Fallopian tube (tissue), 1 donor: ENCODE measurements around a stretch of chr7.

DNA sequence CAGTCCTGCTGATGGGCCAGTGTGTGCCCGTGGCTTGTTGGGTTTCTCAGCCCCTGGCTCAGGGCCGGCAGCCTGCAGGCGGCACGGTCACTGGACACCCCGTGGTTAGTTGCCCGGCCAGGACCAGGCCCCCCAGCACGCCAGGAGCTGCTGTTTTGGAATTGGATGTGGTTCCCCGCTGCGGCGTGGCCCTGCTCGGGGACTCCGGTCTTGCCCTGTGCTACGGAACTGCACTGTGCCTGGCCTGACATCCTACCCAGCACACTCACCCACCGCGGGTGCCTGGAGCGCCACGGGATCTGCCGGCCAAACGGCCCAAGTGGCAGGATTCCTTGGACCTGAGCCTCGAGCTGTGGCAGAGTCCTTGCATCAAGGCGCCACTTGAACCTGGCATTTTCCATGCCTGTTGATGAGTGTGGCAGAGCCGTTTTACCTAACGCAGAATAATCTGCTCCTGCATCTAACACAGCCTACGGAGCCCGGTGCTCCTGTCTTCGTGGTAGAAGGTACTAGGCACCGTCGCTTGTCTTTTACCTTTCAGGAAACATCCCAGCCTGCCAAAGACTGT is 89.1 kb downstream of the ELFN1 start:
- PRO-cap: no peak

DNA sequence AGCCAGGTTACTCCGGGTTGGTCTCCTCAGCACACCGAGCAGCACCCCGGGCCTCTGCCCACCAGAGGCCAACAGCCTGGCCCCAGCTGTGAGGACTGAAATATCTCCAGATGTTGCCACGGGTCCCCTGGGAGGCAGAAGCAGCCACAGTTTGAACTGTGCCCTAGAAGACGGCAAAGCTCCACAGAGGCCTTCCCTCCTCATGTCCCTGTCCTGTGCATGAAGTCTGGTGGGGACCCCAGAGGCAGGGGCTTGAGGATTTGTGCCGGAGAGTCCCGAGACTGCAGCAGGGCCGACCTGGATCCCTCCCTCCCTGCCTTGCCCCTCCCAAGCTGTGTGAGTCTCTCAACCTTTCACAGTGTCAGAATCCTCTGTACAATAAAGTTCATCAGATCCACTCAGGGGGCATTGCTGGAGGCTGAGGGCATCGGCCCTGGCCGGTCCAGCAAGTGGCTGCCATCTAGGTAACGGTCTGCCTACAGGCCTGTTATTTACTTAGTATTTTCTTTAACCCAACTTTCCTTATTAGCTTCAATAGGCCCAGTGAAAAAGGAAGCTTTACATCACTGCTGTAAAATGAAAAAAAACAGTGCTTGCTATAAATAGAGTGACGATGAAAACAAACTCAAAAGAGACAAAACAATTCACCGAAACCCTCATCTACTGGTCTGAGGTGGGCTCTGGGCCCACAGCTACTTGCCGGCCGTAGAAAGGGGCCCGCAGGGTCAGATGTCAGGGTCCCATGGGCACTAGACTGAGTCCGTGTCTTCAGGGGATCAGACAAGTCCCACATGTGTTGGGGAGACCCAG is 192.3 kb downstream of the ELFN1 start:
- PRO-cap: no peak

- PRO-cap: no peak
Observed at GRCh38 chr7:1875338-1875685, 205.2 kb downstream of the ELFN1 start.

DNA sequence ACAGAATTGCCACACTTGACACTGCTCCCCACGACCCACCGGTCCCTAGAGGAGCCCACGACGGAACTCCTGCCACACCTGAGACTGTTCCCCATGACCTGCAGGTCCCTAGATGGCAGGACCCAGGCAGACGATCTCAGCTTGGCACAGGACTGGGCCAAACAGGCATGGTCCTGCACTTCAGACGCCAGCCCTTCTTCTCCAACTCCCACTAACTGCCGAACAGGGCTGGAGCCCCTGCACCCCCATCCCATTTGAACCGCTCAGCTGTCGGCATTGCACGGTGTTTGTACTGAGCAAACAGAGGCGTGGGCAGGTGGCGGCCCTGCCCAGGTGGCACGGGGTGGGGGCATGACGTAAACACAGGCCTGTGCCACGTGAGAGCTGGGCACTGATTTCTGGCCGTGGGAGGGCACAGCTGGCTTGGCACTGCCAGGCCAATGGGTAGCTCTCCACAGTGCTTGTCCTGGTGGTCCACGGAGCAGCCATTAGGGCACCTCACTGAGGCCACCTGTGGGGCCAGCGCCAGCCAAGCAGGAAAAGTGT is 258.4 kb downstream of the ELFN1 start:
- PRO-cap: no peak

- PRO-cap: no peak
Observed at GRCh38 chr7:1986326-1987051, 246.3 kb downstream of the MAD1L1 start.

DNA sequence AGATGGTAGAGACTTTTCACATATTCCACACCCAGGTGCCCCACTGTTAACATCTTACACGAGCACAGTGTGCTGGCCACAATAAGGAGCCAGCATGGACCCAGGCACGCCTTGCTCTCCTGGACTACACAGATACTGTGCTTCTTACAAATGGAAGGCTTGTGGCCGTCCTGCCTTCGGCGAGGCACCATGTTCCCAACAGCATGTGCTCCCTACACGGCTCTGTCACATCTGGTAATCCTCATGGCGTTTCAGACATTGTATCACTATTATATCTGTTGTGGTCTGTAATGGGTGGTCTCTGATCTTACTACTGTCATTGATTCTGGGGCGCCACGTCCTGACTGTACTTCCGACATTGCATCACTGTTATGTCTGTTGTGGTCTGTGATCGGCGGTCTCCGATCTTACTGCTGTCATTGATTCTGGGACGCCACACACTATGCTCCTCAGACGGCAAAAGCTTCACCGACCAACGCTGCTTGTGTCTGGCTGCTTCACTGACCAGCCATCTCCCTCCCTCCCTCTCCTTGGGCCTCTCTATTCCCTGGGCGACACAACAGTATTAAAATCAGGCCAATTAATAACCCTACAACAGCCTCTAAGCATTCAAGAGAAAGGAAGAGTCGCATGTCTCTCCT is 195.4 kb downstream of the MAD1L1 start:
- PRO-cap: no peak

- PRO-cap: no peak
Observed at GRCh38 chr7:2063439-2064236, 169.1 kb downstream of the MAD1L1 start.

GRCh38 chr7:2084697-2085254 is 148.0 kb downstream of the MAD1L1 start:
- PRO-cap: no peak

GRCh38 chr7:2110678-2111776 is 121.7 kb downstream of the MAD1L1 start:
- PRO-cap: unidirectional peak, minus-strand start at chr7:2111111

DNA sequence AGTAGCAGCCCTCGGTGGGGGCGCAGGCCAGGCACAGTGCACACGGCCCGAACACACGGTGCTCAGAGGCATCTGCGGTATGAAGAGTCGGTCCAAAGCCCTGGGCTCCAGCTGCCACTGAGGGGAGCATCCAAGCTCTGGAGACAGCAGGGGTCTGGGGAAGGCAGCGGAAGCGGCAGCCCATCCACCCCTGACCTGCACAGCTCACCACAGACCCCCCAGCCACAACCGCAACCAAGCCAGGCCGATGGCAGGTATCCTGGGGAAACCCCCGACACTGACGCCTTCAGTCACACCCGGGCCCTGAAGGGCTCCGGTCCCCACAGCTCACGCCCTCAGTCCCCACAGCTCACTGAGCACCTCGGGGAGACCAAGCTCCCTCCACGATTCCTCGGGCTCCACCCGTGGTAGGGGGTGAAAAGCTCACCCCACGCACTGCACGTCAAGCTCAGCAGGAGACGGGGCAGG is 17.0 kb downstream of the NUDT1 start:
- PRO-cap: no peak

- PRO-cap: no peak
Observed at GRCh38 chr7:2355762-2355943, 1.0 kb downstream of the EIF3B start.

DNA sequence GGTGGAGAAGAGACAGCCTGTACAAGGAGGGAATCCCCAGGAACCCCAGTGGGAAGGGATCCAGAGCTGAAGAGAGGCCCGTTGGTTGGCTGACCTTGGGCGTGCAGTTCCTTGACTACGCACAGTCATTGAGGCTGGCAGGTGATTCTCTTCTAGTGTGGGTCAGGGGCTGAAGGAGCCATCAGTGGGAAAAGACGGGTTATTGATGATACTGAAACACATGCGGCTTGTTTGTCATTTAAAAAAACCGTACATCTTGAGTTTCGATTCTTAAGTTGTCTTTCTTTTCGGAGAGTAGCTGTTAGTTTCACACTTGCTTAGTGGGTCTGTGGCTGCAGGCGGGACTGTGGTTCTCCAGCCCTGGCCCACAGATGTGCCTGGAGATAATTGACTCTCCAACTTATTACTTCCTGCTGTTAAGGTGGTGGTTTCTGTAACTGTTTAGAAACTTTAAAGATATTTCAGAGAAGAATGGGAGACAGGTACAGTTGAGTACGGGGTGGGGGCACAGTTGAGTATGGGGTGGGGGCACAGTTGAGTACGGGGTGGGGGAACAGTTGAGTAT is 2.5 kb downstream of the CHST12 start:
- PRO-cap: no peak

DNA sequence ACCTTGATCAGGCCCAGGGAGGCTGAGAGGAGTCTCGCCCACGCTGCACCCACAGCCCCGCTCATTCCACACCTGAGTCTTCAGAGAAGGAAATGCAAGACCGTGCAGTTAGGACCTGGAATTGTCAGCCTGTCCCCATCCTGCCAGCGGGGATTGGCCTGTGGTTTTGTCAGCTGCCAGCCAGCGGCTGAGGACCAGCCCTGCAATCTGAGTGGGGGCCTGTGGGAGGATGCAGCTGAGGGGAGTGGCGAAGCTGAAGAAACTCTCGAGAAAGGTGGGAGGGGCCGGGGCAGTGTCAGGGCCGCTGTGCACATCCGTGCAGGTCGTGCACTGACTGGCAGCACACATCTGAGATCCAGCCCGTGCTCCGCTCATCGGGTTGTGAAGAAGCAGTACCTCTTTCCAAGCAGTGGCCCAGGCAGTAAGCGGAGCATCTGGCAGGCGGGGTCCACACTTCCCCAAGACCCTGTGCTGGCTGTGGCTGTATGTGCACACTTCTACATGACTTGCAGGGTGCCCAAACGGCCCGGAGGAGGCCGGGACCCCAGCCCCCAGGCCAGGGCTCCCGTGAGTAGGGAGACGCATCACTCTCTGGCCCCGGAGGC is 10.6 kb upstream of the LFNG start:
- PRO-cap: bidirectional peak, plus-strand start at position 313 of the sequence, minus-strand start at position 168 of the sequence

GRCh38 chr7:2529053-2530044 is 9.8 kb downstream of the LFNG start:
- PRO-cap: unidirectional peak, plus-strand start at chr7:2529902

DNA sequence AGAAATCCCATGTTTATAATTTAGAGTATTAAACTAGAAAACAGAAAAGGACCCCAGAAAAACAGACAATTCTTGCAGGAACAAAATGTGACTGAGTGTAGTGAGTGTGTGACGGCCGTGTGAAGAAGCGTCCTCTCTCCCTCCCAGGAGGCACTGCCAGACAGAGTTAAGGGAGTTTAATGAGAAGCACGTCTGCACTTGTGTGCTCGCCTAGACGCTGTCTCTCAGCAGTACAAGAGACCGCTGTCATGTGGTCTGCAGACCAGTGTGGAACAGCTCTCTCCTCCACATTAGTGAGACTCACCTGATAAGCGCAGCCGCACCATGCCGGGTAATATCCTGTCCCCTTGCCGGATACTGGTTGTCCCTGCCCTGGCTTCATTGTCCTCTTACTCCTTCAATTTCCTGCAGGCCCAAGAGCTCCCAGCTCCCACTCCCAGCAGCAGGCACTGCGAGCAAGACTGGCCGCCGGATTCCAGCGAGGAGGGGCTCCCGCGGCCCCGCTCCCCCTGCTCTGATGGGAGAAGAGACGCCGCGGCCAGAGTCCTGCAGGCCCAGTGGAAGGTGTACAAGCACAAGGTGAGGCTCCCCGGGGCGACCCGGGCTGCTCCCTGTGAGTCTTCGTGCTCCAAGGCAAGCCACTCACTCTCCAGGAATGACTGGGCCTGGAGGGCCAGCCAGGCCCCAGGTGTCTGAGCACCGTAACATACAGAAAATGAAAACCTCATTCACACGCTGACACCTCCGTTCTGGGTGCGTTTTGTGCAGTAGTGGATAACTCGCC is 33.5 kb upstream of the TTYH3 start:
- PRO-cap: no peak

DNA sequence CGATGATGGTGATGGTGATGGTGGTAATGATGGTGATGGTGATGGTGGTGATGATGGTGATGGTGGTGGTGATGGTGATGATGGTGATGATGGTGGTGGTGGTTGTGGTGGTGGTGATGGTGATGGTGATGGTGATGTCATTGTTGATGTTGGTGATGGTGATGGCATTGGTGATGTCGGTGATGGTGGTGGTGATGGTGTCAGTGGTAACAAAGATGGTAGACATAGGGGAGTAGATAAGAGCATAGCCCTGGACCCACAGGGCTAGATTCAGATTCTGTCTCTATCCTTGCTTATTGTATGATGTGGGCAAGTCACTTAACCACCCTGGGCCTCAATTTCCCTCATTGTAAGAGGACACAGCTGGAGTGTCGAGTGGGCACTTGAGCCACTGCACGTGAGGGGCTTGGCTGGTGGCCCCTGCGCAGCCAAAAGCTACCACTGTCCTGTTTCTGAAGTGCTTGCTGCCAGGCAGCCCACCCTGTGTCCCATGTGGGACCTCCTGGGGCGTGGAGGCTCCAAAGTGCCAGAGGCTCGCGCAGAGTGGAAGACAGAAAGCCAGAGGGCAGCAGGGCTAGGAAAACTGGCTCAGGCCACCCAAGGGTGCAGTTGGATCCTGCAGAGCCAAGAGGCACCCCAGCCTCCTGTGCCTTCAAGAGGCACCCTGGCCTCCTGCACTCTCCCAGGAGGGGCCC is 25.7 kb downstream of the TTYH3 start:
- PRO-cap: no peak

DNA sequence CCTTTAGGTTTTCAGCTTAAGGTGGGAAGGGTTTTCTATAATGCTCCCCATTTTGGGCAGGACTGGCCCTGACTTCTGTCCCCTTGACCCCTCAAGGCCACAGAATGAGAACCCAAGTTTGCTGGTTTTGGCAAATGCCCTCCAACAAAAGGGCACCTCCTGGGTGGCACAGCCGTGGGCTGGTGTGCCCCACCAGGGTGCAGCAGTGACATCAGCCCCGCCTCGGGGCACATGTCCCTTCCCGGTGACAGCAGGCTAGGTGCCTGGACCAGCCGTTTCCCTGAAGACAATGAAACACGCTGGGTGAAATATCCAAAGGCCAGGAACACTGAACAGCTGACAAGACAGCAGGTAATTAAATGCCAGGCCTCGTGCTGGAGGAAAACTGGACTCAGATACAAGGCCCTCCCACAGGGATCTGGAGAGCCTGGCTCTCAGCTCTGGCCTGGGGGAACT is 11.5 kb upstream of the AMZ1 start:
- PRO-cap: no peak

DNA sequence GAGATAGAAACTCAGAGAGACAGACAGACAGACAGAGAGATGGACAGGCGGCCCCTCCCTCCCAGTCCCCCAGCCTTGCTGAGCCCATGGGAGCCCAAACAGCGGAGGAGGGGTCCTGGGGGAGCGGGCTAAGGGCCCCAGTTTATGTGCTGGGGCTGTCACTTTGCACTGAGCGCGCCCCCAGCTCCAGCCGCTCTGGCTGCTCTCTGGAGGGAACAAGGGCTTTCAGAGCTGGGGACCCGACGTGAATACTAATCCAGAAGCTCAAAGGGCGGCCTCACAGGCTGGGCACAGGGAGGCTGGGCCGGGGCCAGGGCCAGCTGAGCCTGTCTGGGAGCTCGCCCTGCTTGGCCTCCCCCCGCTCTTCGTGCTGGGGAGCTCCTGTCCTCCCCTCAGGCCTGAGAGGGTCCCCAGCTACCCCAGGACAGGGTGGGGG is 6.1 kb upstream of the AMZ1 start:
- PRO-cap: no peak

- PRO-cap: no peak
Observed at GRCh38 chr7:2715236-2715589, 27.2 kb downstream of the AMZ1 start.

DNA sequence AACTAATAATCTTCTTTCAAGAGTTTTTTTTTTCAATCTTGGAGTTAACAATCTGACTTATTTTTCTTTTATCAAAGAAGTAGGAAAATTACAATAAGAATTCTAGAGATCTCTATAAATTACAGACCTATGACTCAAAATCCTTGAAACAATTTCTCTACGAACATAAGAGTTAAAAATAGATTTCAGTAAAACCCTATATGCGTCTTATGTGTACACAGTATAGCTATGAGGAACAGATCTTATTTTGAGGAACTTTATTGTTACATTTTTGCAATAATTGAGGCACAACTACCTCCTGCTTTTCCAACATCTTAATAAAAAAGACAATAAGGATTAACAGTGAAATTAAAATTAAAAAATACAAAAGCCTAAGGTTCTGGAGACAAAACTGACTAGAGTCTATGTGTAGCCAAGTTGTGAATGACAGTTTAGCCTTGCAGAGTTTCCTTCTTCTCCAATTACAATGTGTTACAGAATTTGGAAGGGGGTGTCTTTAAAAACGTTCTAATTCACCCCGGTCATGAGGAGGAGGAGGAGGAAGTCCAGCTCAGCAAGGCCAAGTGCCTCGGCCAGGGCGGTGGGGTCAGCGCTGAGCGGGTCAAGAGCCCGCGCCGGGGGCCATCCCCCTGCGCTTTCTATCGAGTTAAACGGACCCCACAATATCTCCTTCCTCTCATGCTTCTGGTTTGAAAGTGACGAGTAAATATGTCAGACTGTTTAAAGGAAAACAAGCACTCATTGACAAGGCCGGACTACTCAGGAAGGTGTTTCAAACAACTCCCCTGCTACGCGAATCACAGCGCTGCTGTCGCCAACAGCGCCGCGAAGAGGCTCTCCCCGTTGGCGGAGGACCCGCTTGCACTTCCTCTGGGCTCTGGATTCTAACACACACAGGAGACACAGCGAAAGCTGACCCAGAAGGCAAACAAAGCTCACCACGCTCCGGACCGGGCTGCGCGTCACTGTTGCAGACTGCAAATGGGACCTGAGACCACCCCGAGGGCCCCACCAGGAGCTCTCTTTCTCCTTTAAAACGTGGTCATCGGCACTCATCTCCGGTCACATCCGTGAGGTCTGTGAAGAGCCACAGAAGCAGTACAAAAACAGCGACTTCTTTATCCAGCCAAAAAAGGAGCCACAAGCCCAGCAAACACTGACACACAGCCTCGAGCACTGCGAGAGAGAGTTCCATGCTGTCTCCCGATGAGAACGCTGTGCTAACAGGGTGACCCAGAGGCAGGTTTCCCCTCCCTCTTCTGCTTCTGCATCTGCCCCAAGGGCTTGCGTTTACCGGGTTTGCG is 40.8 kb downstream of the AMZ1 start:
- PRO-cap: unidirectional peak, plus-strand start at position 553 of the sequence